ENCODE results near the gene SLC16A10.

- PRO-cap, 4 experiments, result no peak in any of the 4 experiments
- RAMPAGE, long total RNA, 4 experiments, result no peak in any of the 4 experiments
Observed at GRCh38 chr6:109062792-109063153, 31.9 kb downstream of the SESN1 start.

DNA sequence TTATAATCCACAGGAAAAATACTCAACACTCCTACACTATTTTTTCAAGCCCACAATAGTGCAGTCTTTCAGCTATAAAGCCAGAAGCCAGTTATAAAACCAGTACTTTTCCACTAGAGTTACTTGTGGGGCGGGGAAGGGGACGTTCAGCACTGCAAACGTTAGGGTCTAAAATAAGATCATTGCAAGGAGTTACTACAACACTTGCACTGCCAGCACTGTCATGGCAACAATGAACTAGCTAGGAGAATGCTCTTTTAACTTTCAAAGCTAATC, 14.7 kb downstream of the SESN1 start:
- PRO-cap, 4 experiments, result no peak in any of the 4 experiments
- RAMPAGE, long total RNA, 4 experiments, result no peak in any of the 4 experiments

GRCh38 chr6:109239630-109240258, 142.5 kb downstream of the CD164 start:
- PRO-cap, 4 experiments, result no peak in any of the 4 experiments
- RAMPAGE, long total RNA, 4 experiments, result no peak in any of the 4 experiments

GRCh38 chr6:109377716-109378258, 4.5 kb downstream of the CD164 start:
- PRO-cap, 4 experiments, result no peak in any of the 4 experiments
- RAMPAGE, long total RNA, 4 experiments, result no peak in any of the 4 experiments

GRCh38 chr6:109456562-109457798, 1.4 kb upstream of the MICAL1 start:
- PRO-cap, 4 experiments, result peak in 2 of 4 experiments; most common minus-strand start chr6:109457277 (in 2)
- RAMPAGE, long total RNA, 4 experiments, result no peak in any of the 4 experiments

DNA sequence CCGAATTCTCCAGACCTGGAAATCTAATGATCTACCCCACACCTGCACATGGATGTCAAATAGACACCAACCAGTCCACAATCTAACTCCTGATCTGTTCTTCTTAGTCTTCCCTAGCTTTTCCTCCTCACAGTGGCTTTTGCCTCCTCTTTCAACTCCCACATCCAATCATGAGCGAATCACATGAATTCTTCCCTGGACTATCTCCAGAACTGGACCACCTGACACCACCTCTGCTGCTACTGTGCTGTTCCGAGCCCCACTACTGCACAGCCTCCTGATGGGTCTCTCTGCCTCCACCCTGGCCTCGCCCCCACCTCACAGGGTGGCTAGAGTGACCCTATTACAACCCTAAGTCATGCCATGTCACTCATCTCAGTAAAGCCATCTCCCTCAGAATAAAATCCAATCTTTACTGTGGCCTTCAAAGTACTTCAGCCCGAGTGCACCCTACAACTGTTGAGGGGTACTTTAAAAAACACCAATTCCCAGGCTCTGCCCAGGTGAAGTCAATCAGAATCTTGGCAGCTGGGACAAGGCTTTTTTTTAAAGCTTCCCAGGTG, 10.3 kb downstream of the ZBTB24 start:
- PRO-cap, 4 experiments, result no peak in any of the 4 experiments
- RAMPAGE, long total RNA, 4 experiments, result no peak in any of the 4 experiments

- PRO-cap, 4 experiments, result no peak in any of the 4 experiments
- RAMPAGE, long total RNA, 4 experiments, result no peak in any of the 4 experiments
Observed at GRCh38 chr6:110178531-110179401, 704 bp downstream of the WASF1 start.

GRCh38 chr6:110179778-110180339, 368 bp upstream of the CDC40 start:
- PRO-cap, 4 experiments, result peak in 4 of 4 experiments; most common plus-strand start chr6:110180154 (in 1); most common minus-strand start chr6:110179976 (in 4)
- RAMPAGE, long total RNA, 4 experiments, result start-site peak on the minus strand in 1 of 4 experiments, at chr6:110179936-110180026 at its widest, 17 reads per replicate

GRCh38 chr6:110181516-110182122, 1.4 kb downstream of the CDC40 start:
- PRO-cap, 4 experiments, result peak in 4 of 4 experiments; most common minus-strand start chr6:110181763 (in 2)
- RAMPAGE, long total RNA, 4 experiments, result no peak in any of the 4 experiments

DNA sequence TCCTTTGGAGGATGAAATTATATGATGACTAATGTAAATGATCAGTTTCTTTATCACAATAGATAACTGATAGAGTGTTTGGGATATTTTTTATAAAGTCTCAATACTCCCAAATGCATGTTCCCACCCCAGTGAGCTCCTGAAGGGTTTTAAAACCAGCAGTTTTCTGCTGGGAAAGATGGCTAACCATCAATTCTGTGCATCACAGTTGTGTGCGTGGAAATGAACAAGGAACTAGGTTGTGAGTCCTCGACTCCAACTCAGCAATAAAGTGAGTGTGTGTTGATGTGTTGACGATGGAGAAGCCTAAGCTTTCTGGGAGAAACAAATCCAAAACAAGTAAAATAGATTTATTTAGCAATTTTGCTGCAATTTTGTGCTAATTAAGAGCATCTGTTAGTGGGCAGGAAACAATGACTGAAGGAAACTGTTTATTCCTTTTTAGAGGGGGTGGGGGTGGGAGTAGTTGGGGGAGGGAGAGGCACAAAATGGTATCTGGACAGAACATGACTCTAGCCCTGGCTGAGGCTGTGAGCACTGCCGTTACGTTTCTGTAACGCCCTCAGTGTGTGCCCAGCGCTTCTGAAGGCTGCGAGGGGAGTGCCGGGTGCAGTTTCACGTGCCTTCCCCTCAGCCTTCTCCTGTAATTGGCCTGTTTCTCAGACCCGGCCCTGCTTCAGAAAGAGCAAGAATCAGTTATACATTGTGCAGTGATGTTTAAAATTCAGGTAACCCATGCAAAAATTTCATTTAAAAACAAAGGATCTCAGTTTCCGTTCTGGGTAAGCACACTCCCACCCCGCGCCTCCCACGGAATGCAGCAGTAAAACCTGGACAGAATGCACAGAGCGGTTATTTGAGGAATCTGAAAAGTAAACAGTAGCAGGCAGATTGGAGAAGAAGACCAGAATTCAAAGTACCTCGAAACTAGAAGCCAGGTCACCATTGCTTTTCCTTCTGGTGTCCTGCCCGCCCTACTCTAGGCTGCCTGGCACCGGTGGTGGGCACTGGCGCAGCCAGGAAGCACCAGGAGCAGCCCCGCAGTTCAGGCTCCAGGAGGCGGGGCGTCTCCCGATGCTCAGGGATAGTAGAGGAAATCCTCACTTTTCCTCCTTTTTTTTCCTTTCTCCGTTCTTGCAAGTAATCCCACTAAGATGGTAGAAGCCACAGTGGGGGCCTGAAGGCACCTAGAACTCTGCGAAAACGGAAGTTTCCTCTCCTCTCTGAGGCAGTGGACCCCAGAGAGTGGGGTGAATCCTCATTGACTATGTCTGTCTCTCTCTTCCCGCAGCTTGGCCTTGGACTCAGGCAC, 28.6 kb downstream of the METTL24 start:
- PRO-cap, 4 experiments, result no peak in any of the 4 experiments
- RAMPAGE, long total RNA, 4 experiments, result no peak in any of the 4 experiments

DNA sequence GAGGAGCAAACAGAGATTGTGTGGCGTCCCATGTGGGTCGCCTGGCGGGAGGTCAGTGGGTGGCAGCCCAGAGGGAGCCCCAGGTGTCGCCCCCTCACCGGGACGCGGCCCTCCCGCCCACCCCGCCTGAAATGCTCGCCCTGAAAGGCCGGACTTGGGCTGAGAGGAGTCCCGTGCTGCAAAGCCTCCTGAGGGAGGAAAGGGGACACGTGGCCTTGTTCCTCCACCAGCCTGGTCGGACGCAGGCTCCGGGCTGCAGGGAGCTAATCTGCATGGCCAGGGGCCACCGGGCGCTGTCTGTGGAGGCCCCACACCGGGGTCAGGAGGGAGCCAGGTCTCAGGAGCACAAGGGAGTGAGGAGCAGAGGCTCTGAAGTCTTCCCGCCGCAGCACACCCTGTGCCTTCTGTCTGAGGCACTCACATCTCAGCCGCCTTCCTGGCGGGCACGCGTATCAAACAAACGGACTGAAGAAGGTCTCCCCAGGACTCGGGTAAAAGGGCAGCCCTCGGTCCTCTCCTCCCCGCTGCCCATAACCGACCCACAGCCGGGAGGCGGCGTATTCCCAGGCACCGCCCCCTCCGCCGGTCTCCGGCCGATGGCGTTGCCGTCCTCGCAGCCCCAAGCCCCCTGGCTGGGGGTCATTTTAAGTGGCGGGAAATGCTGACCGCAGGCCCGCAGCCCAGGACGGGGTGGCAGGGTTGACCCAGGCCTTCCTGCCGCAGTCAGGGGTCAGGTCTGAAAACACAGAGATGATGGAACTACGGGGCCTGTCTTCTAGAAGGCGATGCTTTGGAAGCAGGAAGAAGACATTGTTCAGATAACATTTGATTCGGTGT, 15.7 kb downstream of the DDO start:
- PRO-cap, 4 experiments, result no peak in any of the 4 experiments
- RAMPAGE, long total RNA, 4 experiments, result no peak in any of the 4 experiments

- PRO-cap, 4 experiments, result no peak in any of the 4 experiments
- RAMPAGE, long total RNA, 4 experiments, result no peak in any of the 4 experiments
Observed at GRCh38 chr6:110543184-110543742, 66.8 kb upstream of the SLC22A16 start.

DNA sequence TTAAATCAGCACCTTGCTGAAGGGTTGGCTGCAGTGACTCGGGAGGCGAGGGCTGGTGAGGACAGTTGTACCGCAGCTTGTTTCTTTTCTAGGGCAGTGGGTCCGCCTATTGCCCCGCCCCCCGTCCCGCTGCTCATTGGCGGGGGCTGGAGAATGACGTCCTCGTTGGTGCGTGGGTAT, 417 bp upstream of the CDK19 start:
- PRO-cap, 4 experiments, result peak in 4 of 4 experiments; most common minus-strand start position 54 of the sequence (in 2)
- RAMPAGE, long total RNA, 4 experiments, result no peak in any of the 4 experiments

- PRO-cap, 4 experiments, result no peak in any of the 4 experiments
- RAMPAGE, long total RNA, 4 experiments, result no peak in any of the 4 experiments
Observed at GRCh38 chr6:110891894-110892728, 17.5 kb downstream of the AMD1 start.

GRCh38 chr6:111086924-111087929, at the start of gene SLC16A10:
SLC16A10 (plus strand) TSS chr6:111087503.
- PRO-cap, 4 experiments, result peak in 4 of 4 experiments; most common plus-strand start chr6:111087503 (in 4); most common minus-strand start chr6:111087350 (in 2)
- RAMPAGE, long total RNA, 4 experiments, result no peak in any of the 4 experiments

GRCh38 chr6:111231086-111231408, 28.1 kb upstream of the MFSD4B start:
- PRO-cap, 4 experiments, result no peak in any of the 4 experiments
- RAMPAGE, long total RNA, 4 experiments, result no peak in any of the 4 experiments

- PRO-cap, 4 experiments, result no peak in any of the 4 experiments
- RAMPAGE, long total RNA, 4 experiments, result no peak in any of the 4 experiments
Observed at GRCh38 chr6:111346013-111346433, 86.9 kb downstream of the MFSD4B start.

- PRO-cap, 4 experiments, result no peak in any of the 4 experiments
- RAMPAGE, long total RNA, 4 experiments, result no peak in any of the 4 experiments
Observed at GRCh38 chr6:111372508-111373519, 110.2 kb downstream of the REV3L start.

GRCh38 chr6:111374369-111374937, 108.6 kb downstream of the REV3L start:
- PRO-cap, 4 experiments, result no peak in any of the 4 experiments
- RAMPAGE, long total RNA, 4 experiments, result no peak in any of the 4 experiments

- PRO-cap, 4 experiments, result no peak in any of the 4 experiments
- RAMPAGE, long total RNA, 4 experiments, result no peak in any of the 4 experiments
Observed at GRCh38 chr6:111387442-111388381, 95.3 kb downstream of the REV3L start.

All from spleen (tissue), 7 donors.